BE2C (cell line): ENCODE measurements around a stretch of chr6.

DNA sequence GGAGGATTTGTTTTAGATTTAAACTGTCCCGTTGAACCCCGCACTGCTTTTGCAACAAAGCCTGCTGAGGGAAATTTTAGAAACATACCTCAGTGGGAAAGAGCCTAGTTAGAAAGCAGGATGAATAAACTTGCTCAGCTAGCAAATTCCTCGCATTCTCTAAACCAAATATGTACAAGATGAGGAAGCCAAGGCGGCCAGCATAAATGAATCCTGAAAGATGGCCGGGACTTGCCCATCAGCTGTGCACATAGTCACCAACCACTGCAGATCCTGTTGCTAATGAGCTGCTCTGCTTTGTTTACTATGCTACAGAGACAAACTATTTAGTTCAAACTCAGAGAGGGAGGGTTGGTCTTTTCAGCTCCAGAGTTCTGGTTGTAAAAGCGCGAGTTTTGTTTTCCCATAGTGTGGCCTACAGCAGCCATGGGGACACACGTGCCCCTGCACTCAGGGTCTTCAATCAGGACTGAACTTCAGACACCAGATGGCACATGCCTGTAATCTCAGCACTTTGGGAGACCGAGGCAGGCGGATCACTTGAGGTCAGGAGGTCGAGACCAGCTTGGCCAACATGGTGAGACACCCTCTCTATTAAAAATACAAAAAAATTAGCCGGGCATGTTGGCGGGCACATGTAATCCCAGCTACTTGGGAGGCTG lies 49.1 kb downstream of the TMEM170B start:
- RRBS = no CpG with 5 or more reads among the region's 13 CpGs

- RRBS = no CpG with 5 or more reads among the region's 9 CpGs
These were observed 94.7 kb downstream of the TMEM170B start for GRCh38 chr6:11632192-11632704.

DNA sequence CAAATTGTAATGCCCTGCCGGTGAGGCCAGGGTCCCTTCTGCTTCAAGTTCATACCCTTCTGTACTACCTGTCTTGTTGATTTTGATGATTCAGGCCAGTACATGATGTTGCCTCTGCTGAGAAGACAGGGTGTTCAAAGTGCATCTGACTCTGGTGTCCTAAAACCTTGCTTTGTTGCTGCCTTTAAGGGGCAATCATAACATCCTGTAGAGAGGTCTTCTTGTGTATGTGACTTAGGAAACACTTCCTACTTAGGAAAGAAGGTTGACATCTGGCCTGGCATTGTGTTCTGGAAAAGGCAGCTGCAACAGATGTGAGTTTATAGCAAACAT lies 113.2 kb downstream of the TMEM170B start:
- RRBS = no CpG with 5 or more reads among the region's 1 CpG

GRCh38 chr6:11685618-11686183 lies 92.9 kb downstream of the ADTRP start:
- RRBS = no CpG with 5 or more reads among the region's 2 CpGs

GRCh38 chr6:11711655-11712206 lies 66.9 kb downstream of the ADTRP start:
- RRBS = no CpG with 5 or more reads among the region's 9 CpGs

DNA sequence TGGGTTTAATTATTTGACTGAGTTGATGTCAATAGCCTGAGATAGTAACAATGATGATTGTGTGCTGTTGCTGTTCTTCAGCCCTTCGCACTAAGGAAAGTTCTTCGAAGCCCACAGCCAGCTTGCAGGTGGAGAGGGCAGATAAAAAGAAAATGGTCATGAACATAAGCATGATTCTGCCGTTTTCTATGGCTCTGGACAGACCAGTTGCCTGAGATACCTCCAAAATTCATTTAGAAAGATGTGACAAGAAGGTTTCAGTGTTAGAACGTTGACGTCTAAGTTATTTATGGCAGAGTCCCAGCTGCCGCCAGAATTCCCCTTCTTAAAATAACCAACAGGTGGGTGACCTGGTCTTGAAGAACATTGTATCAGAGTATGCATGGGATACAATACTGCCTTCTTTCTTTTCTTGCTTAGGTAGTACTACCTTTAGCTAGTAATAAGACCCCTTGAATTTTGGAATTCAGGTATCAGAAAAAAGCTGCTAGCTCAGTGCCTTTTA lies 55.6 kb upstream of the ADTRP start:
- RRBS = no CpG with 5 or more reads among the region's 6 CpGs

DNA sequence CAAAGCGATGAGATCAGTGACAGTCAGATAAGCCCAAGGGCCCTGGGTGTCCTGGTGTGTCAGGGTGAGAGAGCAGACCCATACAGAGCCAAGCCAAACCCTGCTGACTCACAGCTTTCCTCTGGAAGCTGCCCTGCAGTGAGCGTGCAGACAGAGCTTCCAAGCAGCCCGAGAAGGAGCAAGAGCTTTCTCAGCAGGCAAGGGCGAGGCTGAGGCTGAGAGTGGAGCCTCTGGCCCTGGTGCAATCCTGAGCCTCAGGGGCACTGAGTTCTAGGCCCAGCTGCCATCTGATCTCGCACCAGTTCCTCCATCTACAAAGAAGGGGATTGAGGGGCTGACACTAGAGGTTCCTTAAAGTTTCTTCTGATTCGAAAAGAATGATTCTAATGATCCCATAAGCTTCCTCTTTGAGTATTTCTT lies 91.0 kb upstream of the HIVEP1 start:
- RRBS = no CpG with 5 or more reads among the region's 6 CpGs

DNA sequence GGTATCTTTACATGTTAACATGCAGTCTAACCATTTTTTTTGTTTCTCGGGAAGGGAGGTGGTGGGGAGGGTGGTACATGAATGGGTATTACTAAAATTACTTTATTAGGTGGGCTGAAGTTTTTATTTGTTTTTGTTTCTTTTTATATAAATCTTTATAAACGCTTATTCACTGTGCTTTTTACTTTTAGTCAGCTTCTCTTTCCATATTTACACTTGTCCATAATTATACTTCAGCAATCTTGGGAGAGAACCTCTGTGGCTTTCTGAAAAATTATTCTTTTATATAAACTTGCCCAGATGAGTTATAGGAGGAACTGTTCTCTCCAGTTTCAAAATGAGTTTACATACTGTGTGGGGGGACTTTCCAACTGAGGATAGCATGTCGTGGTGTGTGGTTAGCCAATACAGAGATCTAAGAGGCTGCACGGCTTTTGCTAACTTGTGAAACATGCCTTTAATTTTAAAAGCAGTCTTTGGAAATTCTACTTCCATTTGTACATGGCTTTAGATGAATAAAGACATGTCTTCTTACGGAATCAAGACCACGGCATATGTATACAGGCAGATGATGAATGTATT lies 39.6 kb downstream of the HIVEP1 start:
- RRBS = no CpG with 5 or more reads among the region's 6 CpGs

DNA sequence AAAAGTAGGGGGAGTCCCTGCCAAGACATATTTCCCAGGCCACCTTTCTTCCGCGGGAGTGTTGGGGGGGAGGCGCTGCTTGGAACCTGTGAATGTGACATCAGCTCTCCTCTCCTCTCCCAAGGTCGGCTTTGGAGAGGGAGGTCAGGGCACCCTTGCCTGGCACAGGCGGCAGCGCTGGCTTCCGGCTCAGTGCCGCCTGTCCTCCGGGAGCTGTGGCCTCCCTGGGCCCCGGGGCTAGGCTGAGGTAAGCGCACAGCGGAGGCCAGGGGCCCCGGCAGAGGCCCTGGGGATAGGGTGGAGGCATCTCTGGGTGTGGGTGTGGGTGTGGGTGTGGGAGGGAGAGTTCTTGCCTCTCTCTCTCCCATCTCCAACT lies 1.9 kb upstream of the EDN1 start:
- RRBS = 14% methylated on average over 4 of the region's 13 CpGs

DNA sequence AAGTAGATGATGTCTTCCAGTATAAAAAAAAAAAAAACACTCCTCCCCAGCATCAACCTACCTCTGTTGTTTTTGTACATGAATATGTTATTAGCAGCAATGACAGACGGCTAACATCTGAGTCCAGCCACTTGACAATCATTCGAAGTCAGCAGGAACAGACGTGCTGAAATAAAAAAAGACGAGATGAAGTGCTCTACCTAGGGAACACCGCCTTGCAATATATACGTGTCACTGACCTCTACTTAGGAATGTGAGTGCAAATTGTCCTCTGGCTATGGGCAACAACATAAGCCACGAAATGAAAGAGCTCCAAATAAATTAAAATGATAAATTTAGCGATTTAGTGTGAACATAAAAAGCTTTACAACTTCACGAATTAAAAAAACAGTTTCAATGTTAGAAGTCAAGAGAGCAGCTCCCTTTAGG lies 23.1 kb downstream of the EDN1 start:
- RRBS = no CpG with 5 or more reads among the region's 9 CpGs

DNA sequence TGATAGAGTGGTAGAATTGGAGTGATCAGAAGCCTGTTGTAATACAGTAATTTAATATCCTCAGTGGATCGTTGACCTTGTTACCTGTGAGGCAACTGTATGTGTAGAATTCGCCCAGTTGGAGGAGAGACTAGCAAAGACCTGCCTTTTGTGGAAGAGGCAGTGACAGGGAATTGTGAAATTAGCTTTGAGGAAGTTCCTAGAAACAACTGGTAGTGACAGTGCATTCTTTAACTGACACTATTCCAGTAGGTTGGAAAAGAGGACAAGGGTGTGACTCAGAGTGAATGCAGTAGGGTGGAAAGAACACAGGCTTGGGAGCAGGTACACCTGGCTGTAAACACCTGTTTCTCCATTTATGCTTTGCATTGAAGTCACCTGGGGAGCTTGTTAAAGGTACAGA lies 295.7 kb downstream of the PHACTR1 start:
- RRBS = no CpG with 5 or more reads among the region's 2 CpGs

- RRBS = no CpG with 5 or more reads among the region's 8 CpGs
These were observed 52.8 kb downstream of the TBC1D7 start for GRCh38 chr6:13275454-13275999.

DNA sequence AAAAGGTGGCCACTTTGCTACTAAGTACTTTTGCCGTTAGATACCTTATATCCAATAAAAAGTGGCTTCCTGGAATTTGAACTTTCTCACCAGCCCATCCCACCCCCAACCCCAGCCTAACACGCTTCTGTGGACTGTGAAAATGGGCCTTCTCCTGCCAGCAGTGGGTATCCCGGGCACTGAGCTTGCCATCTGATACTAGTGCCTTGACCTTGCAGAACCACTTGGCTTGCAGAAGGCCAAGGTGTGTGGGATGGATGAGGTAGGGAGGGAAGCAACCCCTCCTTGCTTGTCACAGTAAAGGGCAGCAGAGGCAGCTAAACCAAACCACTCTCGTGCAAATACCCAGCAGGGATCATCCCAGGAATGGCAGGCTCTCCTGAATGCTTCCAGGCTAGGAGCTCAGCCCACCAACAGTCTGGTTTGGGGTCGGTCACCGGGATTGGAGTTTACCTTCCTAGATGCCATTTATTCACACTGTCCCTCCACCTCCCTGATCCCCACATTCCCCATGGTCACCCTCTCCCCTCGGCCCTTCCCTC lies 35.9 kb upstream of the TBC1D7 start:
- RRBS = no CpG with 5 or more reads among the region's 7 CpGs

DNA sequence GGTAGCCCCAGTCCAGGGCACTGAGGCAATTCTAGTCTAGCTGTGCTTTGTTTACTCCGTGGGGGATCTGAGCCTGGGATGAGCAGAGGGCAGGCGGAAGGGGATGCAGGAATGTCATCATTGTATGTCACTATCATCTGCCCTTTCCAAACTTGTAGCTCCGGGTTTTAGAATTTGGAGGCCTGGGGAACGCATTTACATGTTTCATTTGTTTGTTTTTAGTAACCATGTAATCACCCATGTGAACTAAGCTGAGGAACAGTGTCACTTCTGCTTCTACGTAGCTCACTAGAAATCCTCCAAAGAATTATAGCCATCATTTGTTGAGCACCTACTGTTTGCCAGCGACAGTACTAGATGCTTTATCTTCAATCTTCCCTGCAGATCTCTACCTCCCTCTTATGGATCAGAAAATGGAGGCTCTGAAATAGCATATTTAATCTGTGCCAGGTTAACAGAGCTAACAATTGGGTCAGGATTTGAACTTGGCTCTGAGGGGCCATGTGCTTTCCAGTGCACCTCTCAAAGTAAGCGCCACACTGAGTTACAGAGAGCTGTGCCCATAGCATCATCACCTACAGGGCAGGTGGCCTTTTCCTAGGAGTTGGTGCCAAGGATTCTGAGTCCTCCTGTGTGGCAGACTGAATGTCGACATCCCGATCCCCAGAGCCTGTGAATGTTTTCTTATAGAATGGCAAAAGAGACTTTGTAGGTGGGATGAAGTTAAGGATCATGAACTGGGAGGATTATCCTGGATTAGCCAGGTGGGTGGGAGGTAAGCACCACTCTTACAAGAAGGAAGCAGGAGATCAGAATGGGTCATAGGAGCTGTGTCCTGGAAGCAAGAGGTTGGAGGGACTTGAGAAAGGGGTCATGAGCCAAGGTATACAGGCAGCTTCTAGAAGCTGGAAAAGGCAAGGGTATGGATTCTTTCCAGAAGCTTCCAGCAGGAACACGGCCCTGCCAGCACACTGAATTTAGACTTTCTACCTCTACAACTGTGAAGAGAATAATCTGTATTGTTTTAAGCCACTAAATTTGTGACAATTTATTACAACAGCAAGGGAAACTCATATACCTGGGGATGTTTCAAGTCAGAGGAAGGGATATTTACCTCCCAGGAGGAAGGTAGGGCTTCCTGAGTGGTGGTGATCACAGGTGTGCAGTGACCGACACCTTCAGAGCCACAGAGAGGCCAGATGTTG lies 67.9 kb upstream of the TBC1D7 start:
- RRBS = no CpG with 5 or more reads among the region's 11 CpGs

DNA sequence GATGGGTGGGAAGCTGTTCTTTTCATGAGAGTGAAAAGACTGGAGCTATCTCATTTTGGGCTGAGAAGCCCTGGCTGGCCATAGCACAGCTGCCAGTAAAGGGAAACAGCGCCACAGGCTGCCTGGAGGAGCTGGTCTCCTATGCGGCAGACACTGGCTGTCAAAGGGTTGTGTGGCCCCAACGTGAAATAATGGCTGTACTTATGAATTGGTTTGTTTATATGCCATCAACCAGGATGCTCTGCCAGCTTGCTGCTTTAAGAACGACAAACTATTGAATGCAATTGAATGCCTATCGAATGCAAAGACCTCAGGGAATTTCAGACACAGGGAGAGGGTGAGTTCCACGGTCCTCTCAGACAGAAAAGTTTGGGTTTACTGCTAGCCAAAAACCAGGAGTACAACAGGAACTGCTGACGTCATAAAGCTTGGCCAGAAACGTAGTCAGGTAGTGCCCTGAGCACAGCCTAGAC lies 58.2 kb downstream of the GFOD1 start:
- RRBS = no CpG with 5 or more reads among the region's 8 CpGs

GRCh38 chr6:13434771-13435231 lies 52.6 kb downstream of the GFOD1 start:
- RRBS = no CpG with 5 or more reads among the region's 6 CpGs

- RRBS = no CpG with 5 or more reads among the region's 3 CpGs
These were observed 15.6 kb upstream of the SIRT5 start for GRCh38 chr6:13558773-13559249.

- RRBS = no CpG with 5 or more reads among the region's 2 CpGs
These were observed 14.5 kb upstream of the SIRT5 start for GRCh38 chr6:13559946-13560349.

DNA sequence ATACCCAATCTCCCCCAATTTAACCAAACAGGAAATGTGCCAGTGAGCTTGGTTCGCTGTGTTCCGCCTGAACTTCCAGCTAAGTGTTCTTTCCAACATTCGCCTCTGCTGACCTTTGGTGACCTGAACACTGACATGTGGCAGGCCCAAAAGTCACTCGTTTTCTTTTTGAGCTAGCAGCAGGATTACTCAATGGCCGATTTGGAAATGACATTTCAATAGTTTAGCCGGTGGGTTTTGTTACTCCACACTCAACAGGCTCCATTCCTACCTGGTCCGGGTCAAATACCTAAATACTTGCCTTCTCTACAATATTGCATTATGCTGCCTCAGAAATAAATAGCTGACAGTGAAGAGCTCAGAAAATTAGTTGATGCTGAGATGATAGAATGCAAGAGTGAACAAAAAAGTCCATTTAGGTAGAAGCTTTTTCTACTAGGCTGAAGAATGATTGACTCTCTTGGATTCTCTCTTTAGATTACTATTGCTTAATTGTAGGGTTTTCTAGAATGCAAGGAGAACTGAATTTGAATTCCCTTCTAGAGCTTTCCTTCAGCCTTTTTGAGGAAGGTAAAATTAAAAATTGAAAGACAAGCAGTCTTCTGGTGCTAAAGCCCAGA lies 12.4 kb upstream of the SIRT5 start:
- RRBS = 89% methylated on average over 1 of the region's 7 CpGs

DNA sequence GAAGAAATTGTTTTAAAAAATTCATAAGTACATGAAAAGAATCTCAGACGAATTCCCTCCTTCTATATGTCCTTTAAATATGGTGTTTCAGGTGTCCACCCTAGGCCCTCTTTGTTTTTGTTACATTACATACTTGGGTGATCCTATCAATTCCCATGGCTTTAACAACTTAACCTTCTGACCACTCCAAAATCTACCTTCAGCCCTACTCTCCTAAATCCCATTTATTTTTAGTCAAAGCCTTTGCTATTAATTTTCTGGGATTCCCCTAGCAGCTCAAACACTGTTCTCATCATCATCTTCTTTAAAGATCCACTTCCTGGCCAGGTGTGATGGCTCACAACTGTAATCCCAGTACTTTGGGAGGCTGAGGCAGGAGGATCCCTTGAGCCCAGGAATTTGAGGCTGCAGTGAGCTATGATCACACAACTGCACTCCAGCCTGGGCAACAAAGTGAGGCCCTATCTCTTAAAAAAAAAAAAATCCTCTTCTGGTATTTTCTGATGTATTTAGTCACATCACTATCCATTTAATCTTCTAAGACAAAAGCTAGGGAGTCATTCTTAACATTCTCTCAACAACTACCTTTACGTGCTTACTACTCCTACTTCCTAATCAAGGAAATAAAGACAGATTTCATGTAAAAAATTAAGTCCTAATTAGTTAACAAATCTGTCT lies 24.5 kb downstream of the RANBP9 start:
- RRBS = no CpG with 5 or more reads among the region's 2 CpGs